H7 (cell line): Measurements from ENCODE around the gene ITPRIP.

DNA sequence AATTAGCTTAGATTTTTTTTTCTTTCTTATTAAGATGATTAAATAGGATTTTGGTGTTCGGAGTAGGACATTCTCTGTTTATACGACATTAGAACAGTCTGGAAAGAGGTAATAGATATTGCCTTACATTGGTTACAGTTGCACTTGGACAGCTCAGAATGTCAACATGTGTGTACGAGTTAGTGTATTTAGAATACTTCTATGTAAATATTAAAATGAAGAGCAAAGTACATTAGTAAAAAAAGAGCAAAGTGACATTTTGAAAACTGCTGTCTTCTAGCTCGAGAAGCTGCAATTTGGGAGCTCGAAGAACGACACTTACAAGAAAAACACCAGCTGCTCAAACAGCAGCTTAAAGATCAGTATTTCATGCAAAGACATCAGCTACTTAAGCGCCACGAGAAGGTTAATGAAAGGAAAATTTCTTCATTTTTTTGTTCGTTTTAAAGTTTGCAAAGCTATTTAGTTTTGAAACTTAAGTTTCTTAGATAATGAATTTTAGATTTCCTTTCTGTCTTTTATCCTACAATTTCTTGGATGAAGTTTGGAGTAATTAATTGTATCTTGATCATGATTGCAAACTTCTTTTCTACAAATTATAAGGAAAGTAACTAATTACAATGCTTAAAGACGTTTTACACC is 51.7 kb downstream of the SLK start:
- RAMPAGE, long total RNA, result no peak

DNA sequence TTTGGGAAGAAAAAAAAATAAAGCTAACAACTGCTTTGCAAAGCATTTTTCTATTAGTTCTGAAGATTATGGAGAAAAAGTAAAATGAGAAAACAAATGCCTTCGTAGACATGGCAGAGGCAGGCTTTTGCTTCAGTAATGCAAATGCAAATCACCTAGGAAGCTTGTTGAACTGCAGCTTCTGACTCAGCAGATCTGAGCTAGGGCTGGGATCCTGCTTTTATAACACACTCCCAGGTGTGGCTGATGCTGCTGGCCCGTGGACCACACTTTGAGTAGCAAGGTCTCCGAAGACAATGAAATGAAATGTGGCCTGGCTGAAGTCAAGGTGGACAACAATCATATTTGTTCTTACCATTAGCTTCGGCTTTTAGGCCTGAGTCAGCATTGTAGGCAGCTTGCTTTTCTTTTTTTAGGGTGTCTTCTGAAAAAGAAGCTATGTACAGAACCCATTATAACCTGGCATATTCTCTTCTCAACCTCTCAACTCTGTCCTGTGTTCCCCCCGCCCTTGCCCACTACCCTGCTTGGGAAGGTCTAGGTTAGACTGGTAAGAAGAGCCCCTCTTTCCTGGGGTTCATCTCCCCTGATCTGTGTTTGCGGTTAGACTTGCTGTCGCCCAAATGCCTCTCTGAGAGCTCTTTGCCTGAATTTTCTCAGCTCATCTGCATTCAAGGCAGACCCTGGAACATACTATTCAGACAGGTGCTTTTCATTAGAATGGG is 26.2 kb downstream of the COL17A1 start:
- RAMPAGE, long total RNA, result no peak

- RAMPAGE, long total RNA, result no peak
Observed at GRCh38 chr10:104258164-104258760, 3.6 kb downstream of the GSTO1 start.

DNA sequence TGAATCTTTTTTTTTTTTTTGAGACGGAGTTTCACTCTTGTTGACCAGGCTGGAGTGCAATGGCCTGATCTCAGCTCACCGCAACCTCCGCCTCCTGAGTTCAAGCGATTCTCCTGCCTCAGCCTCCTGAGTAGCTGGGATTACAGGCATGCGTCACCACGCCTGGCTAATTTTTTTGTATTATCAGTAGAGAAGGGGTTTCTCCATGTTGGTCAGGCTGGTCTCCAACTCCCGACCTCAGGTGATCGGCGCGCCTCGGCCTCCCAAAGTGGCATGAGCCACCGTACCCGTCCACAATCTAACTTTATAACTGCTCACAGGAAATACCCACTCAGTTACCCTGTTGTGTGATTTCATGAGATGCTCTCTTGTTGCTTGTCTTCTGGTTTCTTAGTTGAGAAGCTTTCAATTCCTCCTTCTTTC is 1.3 kb upstream of the GSTO2 start:
- RAMPAGE, long total RNA, result no peak

DNA sequence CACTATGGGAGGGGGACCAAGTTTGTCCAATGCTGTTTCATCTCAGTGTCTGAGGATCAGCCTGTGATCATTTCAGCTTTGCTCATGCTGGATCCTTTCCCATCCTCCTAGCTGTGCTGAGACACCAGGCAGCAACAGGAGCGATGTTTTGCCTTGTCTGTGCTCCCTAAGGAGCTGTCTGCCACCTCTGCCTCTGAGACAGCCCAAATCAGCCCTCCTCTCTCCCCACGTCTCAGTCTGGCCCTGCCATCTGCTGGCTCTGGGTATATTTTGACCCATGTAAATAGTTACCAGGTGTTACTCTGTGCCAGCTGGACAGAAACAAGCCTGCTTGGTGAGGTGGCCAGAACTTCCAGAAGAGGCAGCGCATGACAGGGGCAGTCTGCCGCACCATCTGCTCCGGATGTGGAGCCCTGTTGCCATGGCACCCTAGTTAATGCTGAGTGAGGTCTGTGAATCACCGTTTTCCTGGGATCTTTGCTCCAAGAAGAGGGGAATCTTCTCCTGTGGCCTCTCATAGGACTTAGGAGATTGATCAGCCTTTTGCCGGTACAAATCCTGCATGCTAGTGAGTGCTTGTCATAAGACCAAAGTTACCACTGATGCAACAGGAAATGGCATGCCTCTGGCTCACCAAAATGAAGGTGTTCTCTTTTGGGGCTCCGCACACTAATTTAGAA is 31.8 kb downstream of the GSTO2 start:
- RAMPAGE, long total RNA, result no peak

DNA sequence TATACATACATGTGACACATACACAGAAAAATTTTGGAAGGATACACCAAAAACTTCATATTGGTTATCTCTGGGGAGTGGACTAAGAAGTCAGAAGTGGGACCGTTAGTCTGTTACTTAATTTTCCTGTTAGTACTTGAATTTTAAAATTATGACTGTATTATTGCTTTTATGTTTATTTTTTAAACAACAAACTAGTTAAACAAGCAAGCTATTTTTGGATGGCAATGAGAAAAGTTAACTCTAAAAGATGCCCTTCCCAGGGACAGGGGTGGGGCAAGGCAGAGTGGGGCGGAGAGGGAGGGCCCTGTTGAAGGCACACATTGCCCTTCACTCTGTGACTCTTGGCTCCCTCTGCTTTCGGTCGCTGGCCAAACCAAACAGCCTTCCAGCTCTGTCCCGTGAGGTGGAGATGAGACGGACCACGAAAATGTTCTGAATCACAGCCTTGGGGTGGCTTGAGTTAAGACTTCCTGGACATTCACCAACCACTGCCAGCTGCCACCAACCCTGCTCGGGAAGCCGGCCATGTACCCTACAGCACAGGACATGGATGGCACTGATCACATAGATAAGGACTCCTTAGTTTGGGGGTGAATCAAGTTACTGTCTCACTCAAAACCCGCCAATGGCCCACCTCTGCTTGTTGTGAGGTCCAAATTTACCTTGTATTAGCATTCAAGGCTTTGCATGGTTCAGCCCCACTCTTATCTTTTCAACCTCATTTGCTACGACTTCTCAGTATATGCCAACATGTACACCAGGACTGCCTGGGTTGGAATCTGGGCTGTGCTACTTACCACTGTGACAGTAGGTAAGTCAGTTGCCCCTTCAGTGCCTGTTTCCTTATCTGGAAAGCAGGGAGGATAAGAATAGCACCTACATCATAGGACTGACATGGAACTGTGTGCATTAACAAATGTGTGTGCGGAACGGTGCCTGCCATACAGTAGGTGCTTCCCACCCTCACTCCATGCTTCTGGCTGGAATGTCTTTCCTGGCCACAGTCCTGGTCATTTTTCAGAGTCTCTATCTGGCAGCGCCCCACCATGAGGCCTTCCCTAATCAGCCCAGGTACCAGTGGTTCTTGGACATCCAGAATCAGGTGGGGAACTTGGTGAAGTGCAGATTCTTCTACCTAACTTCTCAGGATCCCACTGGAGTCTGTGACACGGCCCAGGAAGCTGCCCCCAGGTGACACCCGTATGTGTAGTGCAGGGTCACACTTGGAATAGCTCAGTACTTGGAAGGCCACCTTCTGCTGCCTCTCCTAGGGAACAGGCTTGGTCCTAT is 28.1 kb downstream of the ITPRIP start:
- RAMPAGE, long total RNA, result no peak

GRCh38 chr10:104318901-104319700 is 19.2 kb downstream of the ITPRIP start:
- RAMPAGE, long total RNA, result no peak

DNA sequence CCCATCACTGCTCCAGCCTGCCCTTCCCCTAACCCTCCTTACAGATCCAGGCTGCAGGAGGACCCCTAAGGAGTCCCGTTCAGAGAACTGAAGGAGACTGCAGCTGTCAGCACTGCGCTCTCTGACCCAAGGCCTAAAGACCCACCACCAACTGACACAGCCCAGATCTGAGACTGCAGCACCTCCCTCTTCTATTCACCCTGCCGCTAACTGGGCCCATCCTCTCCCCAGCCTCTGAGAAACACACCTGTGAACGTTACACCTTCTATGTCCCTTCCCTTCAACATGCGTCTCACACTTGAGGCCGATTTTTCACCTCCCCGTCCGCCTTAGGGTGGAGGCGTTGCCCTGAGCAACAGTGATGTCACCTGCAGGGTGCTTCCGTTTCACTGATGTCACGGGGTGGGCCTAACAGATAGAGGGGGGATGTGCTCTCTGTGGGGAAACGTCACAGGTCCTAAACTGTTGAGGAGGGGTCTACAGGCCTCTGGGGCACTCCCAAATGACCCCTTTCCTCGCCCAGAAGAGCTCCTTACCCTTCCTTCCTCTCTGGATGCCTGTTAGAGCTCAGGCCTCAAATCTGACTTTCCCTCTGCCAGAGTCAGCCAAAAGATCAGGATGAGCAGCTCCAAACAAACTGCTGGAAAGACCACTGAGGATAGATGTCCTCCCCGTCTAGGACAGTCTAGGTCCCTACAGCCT is 5.0 kb downstream of the ITPRIP start:
- RAMPAGE, long total RNA, result no peak

DNA sequence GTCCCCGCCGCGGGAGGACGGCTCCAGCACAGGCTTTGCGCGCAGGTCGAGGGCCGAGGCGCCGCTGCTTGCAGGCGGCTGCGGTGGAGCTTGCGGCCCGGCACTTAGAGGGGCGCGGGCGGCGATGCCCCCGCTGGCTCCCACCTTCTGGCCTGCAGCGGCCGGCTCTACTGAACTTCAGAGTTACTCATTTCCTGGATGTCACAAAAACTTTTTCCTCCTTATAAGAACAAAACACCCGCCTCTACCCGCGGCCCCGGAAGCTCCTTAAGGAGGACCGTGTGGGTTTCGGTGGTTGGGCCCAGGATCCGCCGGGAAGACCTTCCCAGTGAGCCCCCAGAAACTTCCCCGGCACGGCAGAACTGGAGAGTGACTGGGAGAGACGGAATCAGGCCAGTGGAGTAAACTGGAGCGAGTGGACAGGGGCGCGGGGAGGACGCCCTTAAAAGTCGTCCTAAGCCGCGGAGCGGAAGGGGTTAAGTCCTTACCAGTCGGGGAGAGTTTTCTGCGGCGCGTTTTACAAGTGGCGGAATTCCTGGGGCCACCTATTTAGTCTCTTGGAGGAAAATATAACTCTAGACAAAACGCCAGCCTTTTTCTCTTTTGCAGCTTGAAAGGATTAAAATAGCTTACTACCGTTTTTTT is at the start of gene ITPRIP:
Gene ITPRIP (minus strand): TSS at position 196 of the 645 bp plus-strand sequence.
- RAMPAGE, long total RNA, result no peak

DNA sequence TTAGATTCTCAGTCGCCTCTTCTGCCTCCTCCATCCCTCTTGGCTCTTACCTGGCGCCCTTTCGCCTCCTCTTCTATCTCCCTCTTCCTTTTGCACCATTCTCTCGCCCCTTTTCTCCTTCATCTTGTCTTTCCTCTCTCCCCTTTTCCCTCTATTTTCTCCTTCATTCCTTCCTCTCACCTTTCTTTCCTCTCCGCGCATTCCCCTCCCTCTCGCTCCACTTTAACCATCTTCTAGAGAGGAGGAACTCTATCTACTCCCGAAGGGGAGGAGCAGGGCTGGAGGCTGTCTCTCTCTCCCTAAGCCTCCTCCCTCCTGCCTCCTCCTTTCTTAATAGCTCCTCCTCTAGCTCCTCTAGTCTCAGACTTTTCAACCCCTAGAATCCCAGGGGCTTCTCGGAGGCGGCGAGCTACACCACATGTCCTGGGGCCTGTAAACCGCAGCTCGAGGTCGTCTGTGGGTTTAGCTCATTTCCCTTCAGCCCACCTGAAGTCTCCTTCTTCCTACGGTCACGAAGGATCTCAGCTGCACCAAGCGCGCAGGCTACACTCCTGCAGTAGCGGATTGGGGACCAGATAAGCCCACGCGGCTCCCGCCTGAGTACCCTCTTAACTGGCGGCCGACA is 1.7 kb upstream of the SORCS3 start:
- RAMPAGE, long total RNA, result no peak

DNA sequence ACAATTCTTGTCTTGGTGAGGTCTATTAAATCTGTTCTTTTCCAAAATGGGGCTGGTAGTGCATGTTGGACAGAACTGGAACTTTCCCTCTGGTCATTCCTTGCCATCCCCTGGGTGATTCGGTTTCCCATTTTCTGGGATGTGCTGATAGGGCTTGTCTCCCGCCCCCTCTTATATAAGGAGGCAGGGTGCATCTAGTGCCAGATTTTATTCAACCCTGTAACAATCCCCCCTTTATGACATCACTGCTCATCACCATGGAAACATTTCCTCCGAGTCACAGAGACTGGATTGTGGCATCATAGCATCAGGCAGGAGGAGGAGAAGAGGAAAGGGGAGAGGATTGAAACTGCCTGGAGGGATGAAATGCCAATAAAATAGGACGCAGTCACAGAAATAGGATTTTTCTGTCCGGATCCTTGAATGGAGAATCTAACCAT is 25.0 kb downstream of the SORCS3 start:
- RAMPAGE, long total RNA, result no peak

DNA sequence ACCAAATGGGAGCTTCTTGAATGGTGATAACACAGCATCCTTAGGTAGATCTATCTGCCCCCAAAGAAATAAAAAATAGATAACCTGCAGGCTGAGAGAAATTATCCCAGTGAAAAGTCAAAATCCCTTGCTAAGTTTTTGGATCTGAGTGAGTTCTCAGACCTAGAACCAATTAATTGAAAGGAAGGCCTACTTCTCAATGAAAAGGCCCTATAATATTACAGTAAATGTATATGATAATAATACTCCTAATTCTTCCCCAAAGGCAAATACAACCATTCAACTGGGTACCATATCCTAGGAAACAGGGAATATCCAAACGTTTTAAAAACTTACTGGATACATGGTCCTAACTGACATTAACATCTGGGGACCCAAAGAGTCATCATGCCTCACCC is 670.2 kb downstream of the XPNPEP1 start:
- RAMPAGE, long total RNA, result no peak

DNA sequence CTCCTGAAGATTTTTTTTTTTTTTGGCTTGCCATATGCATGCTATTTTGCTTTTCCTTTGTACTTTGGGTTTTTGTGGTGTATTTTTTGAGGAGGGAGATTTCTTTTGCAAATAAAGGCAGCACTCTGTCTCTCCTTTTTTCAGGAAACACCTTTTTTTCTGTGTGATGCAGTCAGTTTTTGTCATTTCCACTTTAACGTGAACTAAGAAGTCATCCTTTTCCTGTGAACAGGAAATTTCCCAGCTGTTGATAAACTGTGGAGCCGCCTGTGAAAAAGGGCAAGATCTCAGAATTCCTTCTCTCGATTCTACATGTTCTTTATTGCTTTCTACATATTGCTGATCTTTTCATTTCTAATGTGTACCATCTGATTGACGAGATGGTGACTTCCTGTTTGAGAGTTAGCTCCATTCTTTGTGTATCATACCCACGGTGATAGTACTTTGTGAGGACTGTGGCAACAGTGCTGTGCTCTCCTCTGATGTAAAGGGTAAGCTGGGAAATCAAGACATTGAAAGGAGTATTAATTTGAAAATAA is 50.4 kb downstream of the ADD3 start:
- RAMPAGE, long total RNA, result no peak

- RAMPAGE, long total RNA, result no peak
Observed at GRCh38 chr10:110067906-110068448, 60.2 kb downstream of the ADD3 start.

DNA sequence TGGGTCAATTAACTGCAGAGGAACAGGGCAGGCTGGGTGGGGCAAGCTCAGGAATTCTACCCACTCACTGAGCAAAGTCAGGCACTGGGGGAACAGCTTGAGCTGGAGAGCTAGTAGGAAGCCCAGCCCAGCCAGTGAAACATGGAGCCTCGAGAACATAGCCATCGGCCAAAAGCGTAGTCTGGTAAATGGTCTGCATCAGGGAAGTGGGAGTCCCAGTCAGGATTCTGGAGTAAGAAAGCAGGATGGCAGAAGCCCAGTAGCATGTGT is 65.6 kb upstream of the MXI1 start:
- RAMPAGE, long total RNA, result no peak

- RAMPAGE, long total RNA, result no peak
Observed at GRCh38 chr10:110227973-110228694, 20.7 kb downstream of the MXI1 start.

GRCh38 chr10:110285445-110286086 is 19.2 kb downstream of the SMNDC1 start:
- RAMPAGE, long total RNA, result no peak

GRCh38 chr10:110502398-110503615 is 5.1 kb downstream of the DUSP5 start:
- RAMPAGE, long total RNA, result no peak

DNA sequence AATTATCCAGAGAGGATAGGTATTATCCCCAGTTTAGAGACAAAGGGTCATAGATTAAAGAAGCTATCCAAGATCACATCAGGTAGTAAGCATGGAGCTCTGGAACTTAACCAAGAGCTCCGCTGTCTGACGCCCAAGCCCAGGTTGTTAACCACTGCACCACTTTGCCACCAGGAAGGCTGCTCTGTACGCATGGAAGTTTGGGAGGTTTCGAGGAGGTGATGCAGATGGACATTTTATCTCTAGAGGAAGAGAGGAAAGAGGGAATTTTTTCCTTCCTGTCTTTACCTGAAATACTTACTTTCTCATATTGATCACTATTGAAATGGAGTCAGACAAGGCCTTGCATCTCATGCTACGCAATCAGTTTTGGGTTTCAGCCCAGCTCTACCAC is 7.1 kb downstream of the DUSP5 start:
- RAMPAGE, long total RNA, result no peak

- RAMPAGE, long total RNA, result no peak
Observed at GRCh38 chr10:110509793-110510730, 12.4 kb downstream of the DUSP5 start.